UCH-1 (cell line): ENCODE data around the gene TRIML1.

- RRBS: 0% methylated on average over 3 of the region's 19 CpGs
Measured at GRCh38 chr4:185396950-185397309, 289 bp downstream of the ANKRD37 start.

- RRBS: no CpG with 5 or more reads among the region's 6 CpGs
Measured at GRCh38 chr4:185405491-185406111, 9.0 kb downstream of the ANKRD37 start.

DNA sequence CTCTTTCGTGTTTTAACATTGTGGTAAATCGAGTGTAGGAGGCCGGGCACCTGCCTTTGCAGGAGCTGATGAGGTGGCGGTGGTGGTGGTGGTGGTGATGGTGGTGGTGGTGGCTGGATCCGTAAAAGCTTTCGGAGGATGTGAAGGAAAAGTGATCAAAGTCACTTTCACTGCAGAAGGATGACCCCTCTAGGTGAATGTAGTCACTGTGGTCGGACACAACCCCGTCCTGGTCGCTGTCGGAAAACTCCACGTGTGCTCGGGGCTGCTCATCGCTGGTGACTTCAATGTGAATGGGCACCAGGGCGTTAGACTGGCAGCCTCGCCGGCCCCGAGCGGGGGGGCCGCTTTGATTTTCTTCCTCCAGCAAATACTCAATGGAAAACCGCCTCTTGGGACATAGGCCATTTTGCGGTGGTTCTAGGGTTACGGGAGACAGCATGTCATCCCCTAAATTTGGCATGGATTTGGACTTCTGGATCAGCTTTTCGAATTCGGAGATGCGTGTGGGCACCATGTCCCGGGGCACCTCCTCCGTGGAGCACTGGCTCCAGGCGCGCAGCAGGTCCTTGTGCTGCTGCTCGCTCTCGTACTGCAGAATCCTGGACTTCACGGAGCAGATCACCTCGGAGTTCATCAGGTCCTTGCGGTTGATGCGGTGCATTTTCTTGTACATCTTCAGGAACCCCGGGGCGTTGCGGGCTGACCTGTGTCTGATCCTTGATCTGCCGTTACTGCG, 88.2 kb upstream of the PDLIM3 start:
- RRBS: 98% methylated on average over 5 of the region's 40 CpGs

- RRBS: 38% methylated on average over 3 of the region's 12 CpGs
Measured at GRCh38 chr4:185656312-185657209, 121.3 kb upstream of the PDLIM3 start.

GRCh38 chr4:185657210-185657837, 122.0 kb upstream of the PDLIM3 start:
- RRBS: no CpG with 5 or more reads among the region's 16 CpGs

GRCh38 chr4:185693080-185693424, 118.9 kb downstream of the SORBS2 start:
- RRBS: no CpG with 5 or more reads among the region's 7 CpGs

GRCh38 chr4:185695847-185696176, 116.2 kb downstream of the SORBS2 start:
- RRBS: no CpG with 5 or more reads among the region's 7 CpGs

DNA sequence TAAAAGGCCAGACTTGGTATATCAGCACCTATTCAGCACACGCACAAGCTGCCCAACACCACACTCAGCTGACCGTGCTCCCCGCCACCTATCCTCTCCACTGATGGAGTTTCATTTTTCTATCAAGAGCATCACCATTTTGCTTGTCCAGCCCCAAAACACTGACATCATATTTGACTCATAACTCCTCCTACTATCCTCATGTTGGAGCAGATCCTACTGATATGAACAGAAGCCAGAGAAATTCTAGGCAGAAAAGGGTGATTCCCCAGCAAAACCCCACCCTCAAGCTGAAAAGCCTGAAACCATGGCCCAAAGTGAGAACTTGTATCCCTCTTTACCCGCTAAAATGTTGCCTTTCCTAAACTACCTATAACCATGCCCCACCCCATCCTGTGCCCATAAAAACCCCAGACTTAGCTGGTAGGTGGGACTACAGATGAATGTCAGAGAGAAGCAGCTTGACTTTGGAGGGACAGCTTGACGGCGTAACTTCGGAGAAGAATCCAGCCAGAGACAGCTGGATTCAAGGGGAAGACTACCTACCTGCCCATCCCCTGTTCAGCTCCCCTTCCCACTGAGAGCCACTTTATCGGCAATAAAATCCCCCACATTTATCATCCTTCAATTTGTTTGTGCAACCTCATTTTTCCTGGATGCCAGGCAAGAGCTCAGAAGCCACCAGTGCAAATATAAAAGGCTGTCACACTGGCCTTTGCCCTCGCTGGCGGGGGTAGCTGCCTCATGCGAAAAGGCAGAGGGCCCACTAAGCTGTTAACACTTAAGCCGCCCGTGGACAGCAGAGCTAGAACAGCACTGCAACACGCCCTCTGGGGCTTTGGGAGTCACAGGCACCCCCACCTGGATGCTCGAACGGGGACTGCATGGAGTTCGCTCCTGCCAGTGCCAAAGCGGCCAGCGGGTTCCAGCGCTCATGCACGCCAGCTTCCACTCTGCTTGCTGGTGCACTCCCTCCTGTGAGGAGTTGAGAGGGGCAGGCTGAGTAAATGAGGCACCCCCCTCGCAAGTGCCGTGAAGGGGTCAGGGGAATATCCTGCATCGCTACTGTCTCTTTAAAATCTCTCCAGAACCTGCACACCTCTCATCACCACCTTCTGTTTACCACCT, 99.8 kb downstream of the SORBS2 start:
- RRBS: no CpG with 5 or more reads among the region's 24 CpGs

DNA sequence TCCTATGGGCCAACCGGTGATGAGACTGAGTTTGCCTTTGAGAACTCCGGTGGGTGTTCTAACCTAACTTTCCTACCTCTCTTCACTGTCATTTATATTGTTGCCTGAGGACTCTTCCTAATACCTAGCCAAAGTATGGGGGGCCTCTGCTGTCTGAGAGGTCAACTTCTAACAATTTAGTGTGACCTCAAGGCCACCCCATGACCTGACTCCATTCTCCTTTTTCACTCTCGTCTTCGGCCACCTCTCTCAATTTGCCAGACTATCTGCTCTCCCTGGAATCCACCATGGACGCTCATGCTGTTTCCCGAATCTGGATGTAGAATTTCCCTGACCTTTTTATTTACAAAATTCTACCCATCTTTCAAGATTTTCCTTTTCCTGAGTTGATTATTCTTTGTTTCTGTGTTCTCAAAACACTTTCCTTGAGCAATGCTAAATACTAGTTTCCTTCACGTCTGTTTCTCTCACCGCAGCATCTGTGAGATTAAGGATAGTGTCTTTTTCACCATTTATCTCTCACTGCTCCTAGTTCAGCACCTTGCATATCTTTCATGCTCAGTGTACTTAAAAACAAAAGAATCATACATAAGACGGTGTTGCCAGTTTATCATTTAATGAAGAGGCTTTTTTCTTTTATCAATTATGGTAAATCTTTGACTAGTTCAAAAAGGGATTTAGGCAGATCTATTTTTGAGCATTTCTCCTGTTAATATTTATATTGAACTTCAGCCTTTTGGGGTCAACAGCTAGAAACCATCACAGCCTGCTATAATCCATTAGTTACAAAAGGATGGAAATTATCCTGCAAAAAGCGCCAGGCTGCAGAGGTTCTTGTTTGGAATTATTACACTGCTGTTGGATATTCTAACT, 87.3 kb downstream of the SORBS2 start:
- RRBS: no CpG with 5 or more reads among the region's 10 CpGs

GRCh38 chr4:185774340-185774705, 37.7 kb downstream of the SORBS2 start:
- RRBS: no CpG with 5 or more reads among the region's 5 CpGs

DNA sequence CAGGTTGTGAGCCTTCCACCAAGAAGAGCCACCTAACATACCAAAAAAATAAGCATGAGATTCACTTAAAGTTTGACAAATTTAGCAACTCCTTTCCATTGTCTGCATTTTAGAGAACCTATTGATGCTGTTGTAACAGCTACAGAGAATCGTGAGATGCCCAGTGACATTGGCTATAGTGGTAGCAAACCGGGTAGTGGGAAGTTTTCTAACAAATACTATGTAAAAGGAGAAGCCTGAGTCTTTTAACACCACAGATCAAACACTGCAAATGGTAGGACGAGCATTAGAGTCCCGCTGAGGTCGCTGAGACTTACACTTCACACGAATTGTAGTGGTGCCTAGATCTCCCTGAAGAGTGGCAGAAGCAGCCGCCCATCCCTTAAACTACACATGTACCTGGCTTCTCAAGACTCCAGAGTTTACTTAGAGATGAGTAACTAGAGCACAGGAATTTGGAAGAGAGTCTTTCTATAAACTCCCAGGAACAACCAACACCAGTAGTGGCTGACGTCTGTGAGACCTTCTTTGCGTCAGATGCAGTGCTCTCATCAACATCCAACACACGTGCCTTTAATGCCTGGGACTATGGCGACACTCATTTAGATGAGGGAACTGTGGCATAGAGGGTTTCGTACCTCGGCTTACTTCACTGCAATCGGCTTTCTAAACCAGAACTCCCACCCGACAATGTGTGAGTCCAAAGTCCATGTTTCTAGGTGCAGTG, 12.6 kb downstream of the SORBS2 start:
- RRBS: no CpG with 5 or more reads among the region's 15 CpGs

- RRBS: no CpG with 5 or more reads among the region's 26 CpGs
Measured at GRCh38 chr4:186081099-186082056, 12.4 kb downstream of the TLR3 start.

- RRBS: no CpG with 5 or more reads among the region's 10 CpGs
Measured at GRCh38 chr4:186121254-186121995, 52.5 kb downstream of the TLR3 start.

DNA sequence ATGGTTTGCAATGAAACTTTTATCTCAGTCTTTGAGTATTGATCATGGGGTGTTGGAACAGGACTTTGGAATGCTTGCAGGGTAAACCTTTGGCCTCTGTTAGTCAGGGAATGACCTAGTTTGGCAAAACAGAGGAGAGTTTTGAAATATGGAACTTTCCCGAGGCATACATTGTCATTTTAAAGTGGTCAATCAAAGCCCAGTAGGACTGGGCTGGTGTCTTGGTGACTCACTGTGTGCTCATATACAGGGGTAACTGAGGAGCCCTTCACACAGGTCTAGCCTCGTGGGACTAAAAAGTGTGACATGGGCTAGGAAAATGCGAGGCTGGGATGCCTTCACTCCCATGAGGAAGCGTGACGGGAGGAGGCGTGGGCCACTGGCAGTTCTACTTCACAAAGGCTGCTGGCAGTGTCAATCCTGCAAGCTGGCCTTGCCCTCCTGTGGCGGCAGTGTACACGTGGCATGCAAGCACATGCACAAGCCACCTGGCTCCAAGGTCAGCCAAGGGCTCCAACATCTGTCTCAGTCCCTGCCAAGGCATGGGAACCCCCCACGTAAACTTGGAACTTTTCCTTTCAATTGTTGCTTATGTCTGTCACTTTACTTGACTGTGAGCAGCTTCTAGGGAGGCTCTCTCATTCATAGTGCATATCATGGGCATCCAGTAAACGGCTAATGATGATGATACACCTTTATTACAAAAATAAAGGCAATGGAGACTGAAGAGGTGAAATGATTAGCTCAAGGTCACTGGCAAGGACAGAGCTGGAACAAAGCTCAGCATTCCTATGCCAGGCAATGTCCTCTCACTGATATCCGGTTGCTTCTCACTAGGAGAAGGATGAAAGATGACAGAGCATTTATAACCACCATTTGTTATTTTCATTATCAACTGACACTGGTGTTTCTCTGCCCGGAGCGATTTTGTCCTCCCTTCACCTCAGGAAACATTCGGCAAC, 5.1 kb upstream of the F11 start:
- RRBS: 90% methylated on average over 1 of the region's 14 CpGs

DNA sequence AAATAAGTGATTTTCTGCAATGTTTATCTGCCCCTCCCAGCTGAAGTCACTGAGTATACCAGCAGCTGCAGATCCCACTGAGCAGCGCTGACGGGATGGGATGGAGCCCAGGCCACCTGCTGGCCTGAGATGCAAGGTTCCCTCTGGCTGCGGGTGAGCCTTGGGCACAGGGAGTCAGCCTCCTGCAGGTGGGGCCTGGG, 223.0 kb upstream of the FAT1 start:
- RRBS: no CpG with 5 or more reads among the region's 3 CpGs

DNA sequence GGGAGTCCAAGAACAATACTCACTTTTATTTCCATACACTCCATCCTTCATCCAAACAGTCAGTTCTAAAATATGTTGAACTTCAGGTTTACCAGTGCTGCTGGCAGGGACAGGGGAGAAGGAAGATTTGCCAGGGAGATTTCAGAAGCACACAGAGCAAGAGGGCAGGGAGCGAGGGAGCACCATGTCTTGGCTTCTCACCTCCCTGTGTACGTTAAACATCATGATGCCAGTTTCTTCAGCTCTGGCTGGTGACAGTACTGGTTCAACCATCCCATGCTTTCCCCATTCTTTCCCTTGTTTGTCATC, 631.1 kb upstream of the FAT1 start:
- RRBS: no CpG with 5 or more reads among the region's 2 CpGs

DNA sequence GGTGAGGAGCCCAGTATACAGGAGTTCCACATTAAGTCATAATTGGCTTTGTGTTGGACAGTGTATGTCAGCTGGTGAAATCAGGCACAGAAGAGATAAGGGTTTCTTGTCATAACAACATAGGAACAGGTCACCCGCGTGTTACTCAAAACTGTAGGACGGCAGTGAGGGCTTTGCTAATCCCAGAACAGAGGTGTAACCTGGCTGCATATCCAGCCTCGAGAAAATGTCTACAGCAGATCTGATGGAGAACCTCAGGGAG, at the start of gene TRIML1:
TRIML1 (plus strand) TSS at position 109 of the 262 bp plus-strand sequence.
- RRBS: no CpG with 5 or more reads among the region's 4 CpGs

DNA sequence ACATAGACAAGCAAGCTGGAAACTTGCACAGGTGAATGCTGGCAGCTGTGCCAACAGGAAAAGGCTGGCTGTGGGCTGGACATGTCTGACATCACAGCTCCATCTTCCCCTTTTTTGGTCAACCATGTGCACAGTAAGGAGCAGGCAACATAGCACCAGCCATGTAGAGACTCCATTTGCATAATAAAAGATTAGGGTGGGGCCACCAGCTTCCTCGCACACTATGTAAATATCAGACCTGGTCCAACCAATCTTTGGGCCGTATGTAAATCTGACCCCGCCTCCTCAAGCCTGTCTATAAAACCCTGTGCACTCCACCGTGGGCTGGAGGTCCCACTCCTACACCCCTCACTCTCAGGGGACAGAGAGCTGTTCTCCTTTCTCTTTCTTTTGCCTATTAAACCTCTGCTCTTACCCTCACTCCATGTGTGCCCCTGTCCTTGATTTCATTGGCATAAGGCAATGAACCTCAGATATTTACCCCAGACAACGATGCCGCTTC, 862.1 kb downstream of the TRIML1 start:
- RRBS: no CpG with 5 or more reads among the region's 6 CpGs